Bile duct (tissue), 1 donor: ENCODE data around the gene ABHD12B.

GRCh38 chr14:45206775-45207220 is 46.2 kb downstream of the MIS18BP1 start:
- PRO-cap = no peak

GRCh38 chr14:45219742-45220416 is 33.1 kb downstream of the MIS18BP1 start:
- PRO-cap = no peak

DNA sequence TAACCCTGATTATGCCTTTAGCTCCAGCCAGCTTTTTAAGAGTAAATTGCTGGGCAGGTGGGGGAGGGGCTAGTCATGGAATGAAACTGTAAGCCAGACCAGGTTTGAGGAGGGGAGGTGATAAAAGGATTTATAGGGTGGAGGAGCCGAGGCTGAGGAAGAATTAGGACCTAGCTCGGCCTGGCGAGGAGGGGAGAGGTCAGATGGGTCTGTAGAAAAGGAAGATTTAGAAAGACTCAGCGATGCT is 583.8 kb upstream of the MDGA2 start:
- PRO-cap = no peak

- PRO-cap = no peak
These were observed 4.1 kb downstream of the RPS29 start for GRCh38 chr14:49582007-49582573.

- PRO-cap = no peak
These were observed 23.3 kb upstream of the KLHDC2 start for GRCh38 chr14:49744712-49744971.

DNA sequence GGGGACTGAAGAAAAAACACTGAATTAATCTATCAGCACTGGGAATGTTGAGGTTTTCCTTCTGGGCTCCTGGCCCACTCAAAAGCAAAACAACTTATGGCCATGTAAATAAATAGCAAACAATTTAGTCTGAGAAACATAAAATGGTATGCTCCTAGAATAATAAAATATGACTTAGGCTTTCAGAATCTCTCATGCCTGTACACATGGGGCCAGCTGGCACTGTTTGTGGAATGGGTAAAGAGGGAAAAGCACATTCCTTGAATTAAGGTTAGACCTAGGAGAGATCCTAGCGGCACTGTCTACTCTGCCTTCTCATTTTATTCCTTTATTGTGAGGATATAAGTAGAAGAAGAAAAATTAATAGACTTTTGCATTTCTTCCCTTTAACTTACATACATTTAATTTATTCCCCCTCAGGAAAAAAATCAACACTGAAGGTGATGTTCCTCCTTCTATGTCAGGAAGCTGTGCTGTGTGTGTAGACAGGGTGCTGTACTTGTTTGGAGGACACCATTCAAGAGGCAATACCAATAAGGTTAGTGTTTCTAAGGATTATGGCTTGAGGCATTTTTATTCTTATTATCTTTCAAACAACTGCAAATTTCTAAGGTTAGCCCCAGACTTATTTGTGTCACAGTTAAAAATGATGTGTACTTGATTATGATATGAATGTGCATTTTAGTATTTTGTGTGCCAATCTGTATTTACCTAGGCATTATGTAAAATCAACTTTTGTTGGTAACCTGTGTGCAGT is 6.4 kb downstream of the KLHDC2 start:
- PRO-cap = no peak

GRCh38 chr14:49851695-49852158 is 861 bp downstream of the NEMF start:
- PRO-cap = unidirectional peak, plus-strand start at chr14:49852060

DNA sequence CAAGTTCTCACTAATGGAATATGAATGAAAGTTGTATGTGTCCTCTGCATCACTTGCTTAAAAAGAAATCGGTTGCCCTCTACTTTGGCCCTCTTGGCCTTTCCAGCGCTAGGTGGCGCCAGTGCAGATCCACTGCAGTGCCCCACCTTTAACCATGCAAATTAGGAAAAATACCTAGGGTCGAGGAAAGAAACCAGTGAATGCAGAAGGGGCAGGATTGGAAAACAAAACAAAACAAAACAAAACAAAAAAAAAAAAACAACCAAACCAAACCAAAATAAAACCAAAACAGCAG is 12.8 kb upstream of the NEMF start:
- PRO-cap = no peak

- PRO-cap = no peak
These were observed 67.2 kb downstream of the ARF6 start for GRCh38 chr14:49960097-49960470.

DNA sequence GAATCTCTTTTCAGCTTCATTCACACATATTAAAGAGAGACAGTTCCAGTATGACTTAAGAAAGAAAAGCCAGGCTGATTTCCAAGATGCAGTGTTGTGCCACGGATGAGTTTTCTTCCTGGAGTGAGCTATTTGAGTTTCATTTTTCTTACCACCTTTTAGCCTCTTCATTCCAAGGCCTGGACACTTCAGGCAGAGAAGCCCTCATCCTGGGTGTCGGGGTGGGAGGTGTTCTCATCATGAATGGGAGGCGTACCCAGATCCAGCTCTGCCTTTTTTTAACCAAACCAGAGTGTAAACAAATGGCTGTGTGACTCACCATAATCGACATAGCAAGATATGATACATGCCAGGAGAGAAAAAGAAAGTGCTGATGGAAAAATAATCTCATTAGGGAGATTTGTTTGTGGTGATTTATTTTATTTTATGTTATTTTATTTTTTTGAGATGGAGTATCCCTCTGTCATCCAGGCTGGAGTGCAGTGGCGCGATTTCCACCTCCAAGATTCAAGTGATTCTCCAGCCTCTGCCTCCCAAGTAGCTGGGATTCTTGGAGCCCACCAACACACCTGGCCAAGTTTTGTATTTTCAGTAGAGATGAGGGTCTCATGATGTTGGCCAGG is 80.0 kb downstream of the ARF6 start:
- PRO-cap = no peak

GRCh38 chr14:49981930-49983070 is 89.4 kb downstream of the ARF6 start:
- PRO-cap = no peak

- PRO-cap = unidirectional peak, minus-strand start at chr14:49993113
These were observed 100.0 kb downstream of the ARF6 start for GRCh38 chr14:49992776-49993367.

DNA sequence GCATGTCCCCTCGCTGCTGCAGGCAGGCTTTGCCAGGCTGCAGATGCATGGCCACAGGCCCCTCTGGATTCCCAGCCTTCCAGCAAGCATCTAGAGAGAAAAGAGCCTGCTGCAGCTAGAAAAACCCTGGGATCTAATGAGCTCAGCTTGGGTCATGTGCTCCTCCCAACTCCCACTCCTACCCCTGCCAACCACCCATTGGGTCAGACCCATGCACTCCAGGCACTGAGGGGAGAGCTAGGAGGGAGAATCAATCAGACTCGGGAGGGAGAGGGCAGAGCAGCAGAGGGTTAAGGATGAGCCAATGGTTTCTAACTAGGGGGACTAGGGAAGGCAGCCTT is 56.6 kb downstream of the VCPKMT start:
- PRO-cap = no peak

- PRO-cap = no peak
These were observed 10.1 kb downstream of the VCPKMT start for GRCh38 chr14:50106188-50106735.

- PRO-cap = no peak
These were observed 8.3 kb downstream of the NIN start for GRCh38 chr14:50822759-50823055.

- PRO-cap = no peak
These were observed 11.2 kb upstream of the ABHD12B start for GRCh38 chr14:50860577-50861115.

- PRO-cap = no peak
These were observed at the start of gene ABHD12B for GRCh38 chr14:50871861-50872308. Gene ABHD12B, plus strand, starts transcription at chr14:50872053.

DNA sequence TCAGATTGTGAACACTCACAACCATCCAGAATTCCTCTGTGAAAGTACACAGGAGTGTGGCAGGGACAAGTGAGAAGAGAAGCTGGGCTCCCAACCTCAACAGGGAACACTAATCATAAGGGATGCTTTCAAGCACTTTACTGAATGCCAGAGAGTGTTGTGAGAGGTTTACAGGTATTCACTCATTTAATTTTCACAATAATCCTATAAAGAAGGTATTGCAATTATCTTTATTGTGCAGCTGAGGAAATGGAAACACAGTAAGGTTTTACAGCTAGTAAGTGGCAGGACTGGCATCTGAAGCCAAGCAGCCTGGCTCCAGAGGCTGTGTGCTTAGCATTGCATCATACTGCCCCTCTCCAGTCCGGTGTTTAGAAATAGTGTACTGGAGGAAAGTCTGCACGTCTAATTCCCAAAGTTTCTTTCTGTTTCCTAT is 60.2 kb upstream of the PYGL start:
- PRO-cap = no peak

- PRO-cap = no peak
These were observed 93.3 kb downstream of the TMX1 start for GRCh38 chr14:51333420-51333727.

GRCh38 chr14:51396179-51396826 is 156.3 kb downstream of the TMX1 start:
- PRO-cap = no peak